ENCODE results near the genes PPAT and STAP1.

DNA sequence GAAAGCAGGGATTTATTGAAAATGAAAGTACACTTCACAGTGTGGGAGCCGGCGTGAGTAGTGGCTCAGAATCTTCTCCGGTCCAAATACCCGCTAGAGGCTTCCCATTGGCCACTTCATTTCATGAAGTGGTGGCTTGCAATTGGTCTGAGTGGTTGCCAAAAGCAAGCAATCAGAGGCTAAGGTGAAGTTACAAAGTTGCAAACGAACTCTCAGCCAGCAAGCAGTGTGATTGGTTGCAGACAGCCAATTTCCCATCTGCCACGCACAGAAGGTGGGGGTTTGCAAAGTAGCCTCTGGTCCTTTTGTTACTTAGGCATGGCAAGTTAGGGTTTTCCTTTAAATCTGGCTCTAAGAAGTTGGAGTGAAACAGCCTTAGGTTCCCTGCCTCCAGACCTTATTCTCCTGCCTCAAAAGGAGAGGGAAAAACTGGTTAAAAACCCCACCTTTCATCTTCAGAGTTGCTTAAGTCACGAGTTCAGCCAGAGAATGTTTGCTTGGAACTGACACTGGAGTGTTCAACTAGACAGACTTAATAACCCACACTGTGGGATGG is 6.8 kb upstream of the CLOCK start:
- PRO-cap, 2 experiments, result no peak in any of the 2 experiments

- PRO-cap, 2 experiments, result no peak in any of the 2 experiments
These were observed 43.2 kb downstream of the EXOC1 start for GRCh38 chr4:55896610-55897045.

GRCh38 chr4:55949957-55950496 is 1.3 kb downstream of the CEP135 start:
- PRO-cap, 2 experiments, result no peak in any of the 2 experiments

- PRO-cap, 2 experiments, result peak in 2 of 2 experiments; most common plus-strand start chr4:56435755 (in 1); most common minus-strand start chr4:56435612 (in 2)
These were observed at the start of gene PPAT for GRCh38 chr4:56434845-56435891. TSS of gene PPAT (minus strand) at chr4:56435615.

DNA sequence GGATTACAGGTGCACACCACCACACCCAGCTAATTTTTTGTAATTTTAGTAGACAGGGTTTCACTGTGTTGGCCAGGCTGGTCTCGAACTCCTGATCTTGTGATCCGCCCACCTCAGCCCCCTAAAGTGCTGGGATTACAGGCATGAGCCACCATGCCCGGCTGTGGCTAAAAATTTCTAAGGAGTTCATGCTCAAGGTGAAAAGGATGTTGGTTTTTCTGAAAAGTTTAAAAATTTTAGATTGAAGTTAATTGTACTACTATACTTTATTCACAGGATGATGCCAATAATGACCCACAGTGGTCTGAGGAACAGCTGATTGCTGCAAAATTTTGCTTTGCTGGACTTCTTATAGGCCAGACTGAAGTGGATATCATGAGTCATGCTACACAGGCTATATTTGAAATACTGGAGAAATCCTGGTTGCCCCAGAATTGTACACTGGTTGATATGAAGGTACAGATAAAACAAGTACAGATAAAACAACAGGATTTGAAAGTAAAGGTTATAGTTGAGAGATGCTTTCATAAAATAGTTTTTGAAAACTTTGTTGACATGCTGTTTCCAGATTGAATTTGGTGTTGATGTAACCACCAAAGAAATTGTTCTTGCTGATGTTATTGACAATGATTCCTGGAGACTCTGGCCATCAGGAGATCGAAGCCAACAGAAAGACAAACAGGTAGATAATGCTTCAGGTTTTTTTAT is 12.2 kb downstream of the PAICS start:
- PRO-cap, 2 experiments, result no peak in any of the 2 experiments

DNA sequence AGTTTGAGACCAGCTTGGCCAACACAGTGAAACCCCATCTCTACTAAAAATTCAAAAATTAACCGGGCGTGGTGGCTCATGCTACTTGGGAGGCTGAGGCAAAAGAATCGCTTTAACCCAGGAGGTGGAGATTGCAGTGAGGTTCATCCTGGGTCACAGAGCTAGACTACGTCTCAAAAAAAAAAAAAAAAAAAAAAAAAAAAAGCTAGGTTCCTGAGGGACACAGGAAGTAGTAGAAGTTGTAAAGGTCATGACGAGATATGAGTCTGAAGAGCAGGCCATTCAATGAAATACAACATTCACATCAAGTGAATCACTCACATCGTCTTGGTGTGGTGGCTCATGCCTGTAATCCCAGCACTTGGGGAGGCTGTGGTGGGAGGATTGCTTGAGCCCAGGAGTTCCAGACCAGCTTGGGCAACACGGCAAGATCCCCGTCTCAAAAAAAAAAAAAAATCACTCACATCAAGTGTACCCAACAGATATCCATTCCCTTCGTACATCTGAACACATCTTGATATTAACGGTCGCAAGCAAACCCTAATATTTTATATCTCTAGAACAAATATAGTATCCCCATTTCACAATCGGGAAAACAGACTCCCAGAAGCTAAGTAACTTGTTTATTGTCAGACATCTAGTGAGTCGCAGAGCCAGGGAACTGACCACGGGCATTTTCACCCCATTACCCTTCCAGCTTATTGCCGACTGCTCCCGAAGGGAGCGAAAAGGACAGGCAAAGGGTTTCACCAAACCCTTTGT is 930 bp upstream of the SRP72 start:
- PRO-cap, 2 experiments, result peak in 2 of 2 experiments; most common plus-strand start position 357 of the sequence (in 1)

DNA sequence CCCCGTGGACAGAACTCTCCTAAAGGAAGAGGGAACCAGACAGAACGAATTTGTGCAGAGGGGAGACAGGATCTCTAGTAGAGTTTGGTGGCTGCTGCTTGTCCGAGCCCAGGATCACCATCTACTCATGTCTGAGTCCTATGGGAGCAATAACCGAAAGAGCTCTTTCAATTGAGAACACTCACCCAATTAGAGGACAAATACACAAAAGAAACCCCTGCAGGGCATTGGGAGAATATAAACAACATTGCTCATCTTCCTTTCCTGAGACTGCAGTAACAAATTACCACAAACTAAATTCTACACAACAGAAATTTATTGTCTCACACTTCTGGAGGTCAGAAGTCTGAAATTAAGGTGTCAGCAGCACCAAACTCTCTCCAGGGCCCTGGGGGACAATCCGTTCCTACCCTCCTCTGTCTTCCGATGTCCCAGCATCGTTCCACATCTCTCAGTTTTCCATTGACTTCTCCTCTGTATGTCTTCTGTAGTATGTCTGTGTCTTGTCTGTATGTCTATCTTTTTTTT is 65.5 kb downstream of the SPINK2 start:
- PRO-cap, 2 experiments, result no peak in any of the 2 experiments

GRCh38 chr4:57009010-57009735 is 30.5 kb downstream of the POLR2B start:
- PRO-cap, 2 experiments, result no peak in any of the 2 experiments

- PRO-cap, 2 experiments, result no peak in any of the 2 experiments
These were observed 44.4 kb downstream of the POLR2B start for GRCh38 chr4:57022913-57023583.

- PRO-cap, 2 experiments, result no peak in any of the 2 experiments
These were observed 20.1 kb downstream of the IGFBP7 start for GRCh38 chr4:57090027-57090565.

GRCh38 chr4:57119001-57120054 is 9.1 kb upstream of the IGFBP7 start:
- PRO-cap, 2 experiments, result peak in 2 of 2 experiments; most common plus-strand start chr4:57119375 (in 1); most common minus-strand start chr4:57119520 (in 2)

DNA sequence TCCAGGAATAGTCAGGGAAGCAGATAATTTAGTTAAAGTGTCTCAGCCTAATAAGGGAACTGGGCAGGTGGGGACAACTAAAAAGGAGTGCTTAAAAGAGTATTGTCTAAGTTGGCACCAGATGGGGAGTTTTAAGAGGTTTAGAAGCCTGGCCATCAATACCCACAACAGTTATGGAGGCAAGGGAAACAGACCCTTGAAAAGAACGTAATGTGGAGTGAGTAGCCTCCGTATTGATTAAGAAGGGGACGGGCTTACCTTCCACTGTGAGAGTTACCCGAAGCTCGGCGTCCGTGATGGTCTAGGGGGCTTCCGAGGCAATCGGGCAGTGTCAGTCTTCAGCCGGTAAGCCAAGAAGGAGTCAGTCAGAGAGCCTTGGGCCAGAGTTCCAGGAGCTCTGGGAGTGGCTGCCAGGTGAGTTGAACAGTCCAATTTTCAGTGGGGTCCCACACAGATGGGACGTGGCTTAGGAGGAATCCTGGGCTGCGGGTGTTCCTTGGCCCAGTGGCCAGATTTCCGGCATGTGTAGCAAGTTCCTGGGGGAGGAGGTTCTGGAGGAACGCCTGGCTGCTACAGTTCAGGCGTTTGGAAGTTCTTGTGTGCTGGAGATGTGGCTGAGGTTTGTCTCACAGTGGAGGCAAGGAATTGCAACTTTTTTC is 567.2 kb downstream of the ADGRL3 start:
- PRO-cap, 2 experiments, result no peak in any of the 2 experiments

DNA sequence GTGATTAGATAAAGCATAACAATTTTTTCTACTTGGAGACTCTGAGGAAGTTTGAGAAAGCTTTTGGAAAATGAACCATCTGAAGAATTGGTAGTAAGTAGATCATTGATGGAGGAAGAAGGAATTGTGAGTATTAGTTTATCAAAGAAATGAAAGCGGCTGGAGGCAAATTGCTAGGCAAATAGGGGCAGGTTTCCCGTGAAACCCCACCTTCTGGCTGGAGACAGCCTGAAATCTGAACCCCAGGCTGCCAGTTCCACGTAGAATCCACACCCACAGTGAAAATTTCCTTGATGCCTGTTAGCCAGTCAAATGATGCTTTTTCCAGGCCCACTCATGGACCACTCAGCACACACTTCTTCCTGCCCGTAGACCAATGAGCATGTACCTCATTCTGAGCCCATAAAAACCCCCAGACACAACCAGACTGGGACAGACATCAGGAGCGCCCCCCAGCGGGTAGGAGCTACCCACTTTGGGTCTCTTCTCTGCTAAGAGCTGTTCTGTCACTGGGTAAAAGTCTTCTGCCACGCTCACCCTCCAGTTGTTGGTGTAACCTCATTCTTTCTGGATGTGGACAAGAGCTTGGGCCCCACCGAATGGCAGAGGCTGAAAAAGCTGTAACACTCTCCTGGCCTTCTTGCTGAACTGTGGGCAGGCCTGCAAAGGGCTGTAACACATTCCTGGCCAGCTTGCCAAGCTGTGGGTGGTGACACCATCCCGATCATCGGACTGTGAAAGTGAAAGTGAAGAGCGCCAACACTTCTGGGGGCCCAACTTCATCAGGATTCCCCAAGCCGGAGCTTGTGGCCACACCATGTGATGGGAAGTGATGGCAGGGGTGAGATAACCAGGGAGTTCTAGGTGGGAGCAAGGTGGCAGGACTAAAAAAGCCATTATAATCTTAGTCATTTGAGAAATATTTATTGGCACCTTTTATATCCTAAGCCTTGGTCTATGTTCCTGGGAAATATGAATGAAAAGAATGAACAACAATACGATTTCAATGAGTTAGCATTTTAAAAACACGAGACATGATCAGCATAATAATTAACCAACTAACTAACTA is 137.6 kb downstream of the TECRL start:
- PRO-cap, 2 experiments, result no peak in any of the 2 experiments

- PRO-cap, 2 experiments, result no peak in any of the 2 experiments
These were observed 328.4 kb upstream of the EPHA5 start for GRCh38 chr4:65998396-65999467.

GRCh38 chr4:67000681-67000890 is 544.7 kb downstream of the CENPC start:
- PRO-cap, 2 experiments, result no peak in any of the 2 experiments

GRCh38 chr4:67431627-67432881 is 113.2 kb downstream of the CENPC start:
- PRO-cap, 2 experiments, result no peak in any of the 2 experiments

DNA sequence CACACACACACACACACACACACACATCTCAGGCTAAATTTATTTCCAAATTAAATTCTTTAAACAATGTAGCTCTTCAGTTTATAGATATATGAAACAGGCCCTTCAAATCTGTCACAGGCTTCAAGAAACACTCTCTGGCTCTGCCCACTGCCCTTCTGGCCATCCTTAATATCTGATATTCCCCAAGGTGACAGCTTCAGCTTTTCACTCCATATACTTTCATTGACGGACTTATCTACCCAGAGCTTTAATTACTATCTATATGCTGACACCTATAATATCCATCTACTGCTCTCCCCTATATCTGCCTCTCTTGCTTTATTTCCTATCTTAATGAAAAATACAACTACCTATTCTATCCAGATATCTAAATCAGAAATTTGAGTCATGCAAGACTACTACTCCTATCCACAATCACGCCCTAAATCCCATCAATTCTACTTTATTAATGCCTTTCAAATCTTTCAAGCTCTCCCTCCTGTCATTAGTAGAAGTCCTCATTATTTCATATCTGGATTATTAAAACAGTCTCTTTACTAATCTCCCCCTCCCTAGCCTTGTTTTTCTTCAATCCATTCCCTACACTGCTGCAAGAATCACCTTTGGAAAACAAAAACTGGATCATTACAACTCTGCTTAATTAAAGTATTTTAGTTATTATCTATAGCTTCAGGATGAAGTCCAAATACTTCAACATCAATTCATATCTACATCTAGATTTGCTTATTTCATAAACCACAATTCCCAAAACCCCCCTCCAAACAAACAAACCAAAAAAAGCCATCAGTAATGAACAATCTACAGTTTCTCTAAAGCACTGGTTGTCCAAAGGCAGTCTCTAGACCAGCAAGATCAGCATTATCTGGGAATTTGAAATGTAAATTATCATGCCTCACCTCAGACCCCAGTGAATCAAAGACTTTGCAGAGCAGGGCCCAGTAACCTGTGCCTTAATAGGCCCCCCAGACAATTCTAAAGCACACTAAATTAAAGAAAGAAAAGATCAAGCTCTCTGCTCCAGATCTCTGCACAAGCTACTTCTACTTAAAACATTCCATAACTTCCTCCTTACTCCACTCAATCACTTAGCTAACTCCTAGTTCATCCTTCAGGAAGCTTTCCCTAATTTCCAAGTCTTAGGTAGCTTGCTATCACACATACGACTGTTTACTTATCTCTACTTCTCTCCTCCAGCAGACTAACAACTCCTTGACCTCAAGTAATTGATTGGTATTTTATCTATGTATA is 35.6 kb downstream of the CENPC start:
- PRO-cap, 2 experiments, result no peak in any of the 2 experiments

DNA sequence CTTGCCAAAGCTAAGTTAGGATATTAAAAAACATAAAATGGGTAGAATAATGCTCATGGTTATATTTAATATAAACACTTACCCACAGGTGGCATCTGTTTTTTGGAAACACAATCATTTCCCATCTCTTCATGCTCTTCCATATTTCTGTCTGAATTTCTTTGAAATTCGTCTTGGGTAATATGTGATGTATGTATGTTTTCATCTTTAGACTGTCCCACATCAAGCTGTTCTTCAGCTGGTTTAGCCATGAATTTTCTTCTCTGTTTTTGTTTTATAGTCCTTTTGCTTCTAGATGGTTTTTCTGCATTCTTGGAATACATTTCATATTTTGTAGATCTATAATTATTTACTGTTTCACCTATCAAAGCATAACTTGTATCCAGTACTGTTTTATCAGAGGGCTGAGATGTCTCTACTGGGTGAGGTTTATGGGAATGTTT is 31.3 kb downstream of the CENPC start:
- PRO-cap, 2 experiments, result no peak in any of the 2 experiments

DNA sequence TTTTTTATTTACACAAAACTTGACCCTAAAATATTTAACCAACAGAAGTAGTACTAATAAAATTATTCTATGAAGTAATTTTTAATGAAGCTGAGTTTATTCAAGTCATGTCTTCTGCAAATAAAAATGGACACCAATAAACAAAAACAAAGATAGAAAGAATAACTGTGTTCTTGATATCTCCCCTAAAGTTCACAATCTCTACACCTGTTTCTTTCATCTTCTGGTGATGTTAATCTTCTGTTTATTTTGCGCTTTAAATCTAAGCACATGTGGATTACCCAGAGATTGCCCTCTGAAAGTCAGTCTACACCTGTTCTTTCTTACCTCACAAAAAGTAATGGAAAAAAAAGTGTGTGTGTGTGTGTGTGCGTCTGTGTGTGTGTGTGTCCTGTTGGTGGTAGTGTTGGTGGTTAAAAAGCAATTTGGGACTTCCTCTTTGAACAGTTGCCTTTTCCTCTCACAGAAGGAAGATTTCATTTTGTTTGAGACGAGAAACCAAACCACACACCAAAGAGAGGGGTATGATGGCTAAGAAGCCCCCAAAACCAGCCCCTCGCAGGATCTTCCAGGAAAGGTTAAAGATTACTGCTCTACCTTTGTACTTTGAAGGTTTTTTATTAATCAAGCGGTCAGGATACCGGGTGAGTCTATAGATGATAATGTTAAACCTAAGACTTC is at the start of gene STAP1:
Gene STAP1 (plus strand): TSS at position 442 of the 681 bp plus-strand sequence.
- PRO-cap, 2 experiments, result no peak in any of the 2 experiments

DNA sequence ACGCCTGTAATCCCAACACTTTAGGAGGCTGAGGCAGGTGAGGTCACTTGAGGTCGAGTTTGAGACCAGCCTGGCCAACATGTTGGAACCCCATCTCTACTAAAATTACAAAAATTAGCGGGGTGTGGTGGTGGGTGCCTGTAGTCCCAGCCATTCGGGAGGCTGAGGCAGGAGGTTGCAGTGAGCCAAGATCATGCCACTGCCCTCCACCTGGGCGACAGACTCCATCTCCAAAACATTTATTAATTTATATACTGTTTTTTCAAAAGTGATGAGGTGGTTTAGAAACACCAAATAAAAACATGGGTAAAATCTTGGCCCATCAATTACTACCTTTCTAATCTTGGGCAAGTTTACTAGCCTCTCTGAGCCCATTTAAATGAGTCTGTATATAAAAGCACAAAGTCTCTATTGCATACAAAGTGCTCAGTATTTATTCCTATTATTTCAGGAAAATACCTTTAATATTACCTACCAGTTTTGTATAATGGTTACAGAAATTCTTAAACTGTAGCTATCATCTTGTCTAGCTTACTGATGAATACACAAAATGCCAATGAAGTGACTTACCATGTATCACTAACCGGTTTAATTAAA is 37.9 kb downstream of the YTHDC1 start:
- PRO-cap, 2 experiments, result no peak in any of the 2 experiments